ENCODE measurements around a stretch of chr6.

DNA sequence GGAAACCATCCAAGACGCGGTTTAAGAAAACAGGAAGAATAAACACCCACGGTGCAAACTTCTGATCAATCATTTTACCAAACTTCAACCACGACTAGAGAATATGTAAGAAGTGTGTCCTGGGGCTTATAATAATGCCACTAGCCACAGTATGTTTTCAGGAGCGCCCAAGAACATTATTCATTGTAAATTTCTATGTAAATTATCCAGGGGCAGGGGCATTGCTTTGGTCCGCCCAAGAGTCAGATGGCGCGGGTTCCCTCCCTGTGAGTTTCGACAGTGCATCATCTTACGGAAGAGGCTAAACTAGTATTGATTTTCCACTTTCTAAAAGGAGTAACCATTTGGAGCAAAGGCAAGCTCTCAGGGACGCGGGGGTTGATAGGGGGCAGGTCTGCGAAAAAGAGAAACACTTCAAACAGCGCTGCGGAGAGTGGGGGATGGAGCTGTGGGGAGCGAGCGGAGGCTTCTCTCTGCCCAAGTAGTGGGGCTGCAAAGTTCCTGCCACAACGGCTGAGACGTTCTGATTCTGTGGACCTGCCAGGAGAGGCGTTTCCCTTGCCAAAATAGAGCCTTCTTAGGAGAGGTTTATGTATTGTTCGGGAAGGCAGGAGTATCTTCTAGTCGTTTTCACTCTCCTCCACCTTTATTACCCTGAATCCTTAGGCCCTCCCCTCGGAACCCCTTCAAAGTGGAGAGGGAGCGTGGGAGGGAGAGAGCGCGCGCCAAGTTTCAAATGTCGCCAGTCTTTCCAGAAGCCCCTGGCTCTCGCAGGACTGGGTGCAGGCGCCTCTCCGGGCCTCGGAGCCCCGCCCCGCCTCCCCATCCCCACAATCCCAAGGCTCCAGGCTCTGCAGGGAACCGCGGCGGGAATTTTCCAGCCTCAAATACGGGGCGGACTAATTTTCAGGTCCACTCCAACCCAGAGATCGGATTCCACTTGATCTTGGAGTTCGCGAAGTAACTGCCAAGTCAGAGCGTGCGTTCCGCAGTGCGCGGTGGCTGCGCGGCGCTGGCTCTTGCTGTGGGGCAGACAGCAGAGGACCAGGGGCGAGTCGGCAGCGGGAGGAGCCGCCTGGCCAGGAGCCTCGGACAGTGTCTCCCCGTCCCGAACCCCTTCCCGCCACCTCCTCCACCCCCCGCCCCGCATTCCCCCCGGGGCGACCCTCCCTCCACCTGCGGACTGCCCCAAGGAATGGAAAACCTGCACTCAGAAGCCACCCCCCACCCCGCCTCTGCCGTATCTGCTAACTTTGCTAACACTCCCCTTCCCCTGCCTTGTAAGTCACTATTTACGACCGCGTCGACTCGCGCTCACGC lies 10.1 kb upstream of the POU3F2 start:
- RRBS: no CpG with 5 or more reads among the region's 72 CpGs

DNA sequence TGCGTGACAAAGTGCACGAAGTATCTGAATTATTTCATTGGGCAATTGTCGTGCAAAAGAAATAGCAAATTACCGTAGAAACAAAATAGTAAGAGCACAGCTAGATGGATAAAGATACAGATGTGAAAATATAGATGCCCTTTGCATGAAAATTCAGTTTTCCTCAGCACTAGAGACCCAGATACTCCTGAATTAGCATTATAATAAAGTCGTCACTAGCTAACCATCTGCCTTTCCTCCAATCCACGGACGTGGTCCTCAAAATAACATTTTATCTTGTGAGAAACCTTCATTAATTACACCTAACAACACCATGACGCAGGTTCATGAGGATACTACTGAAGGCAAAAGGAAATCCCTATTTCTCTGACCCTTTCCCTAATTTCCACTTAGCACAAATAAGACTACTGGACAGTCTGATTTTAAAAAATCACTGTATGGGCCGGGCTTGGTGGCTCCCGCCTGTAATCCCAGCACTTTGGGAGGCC lies 1.3 kb upstream of the PNISR start:
- RRBS: no CpG with 5 or more reads among the region's 10 CpGs

GRCh38 chr6:100228399-100229332 lies 234.6 kb upstream of the MCHR2 start:
- RRBS: under 1% methylated on average over 11 of the region's 38 CpGs

DNA sequence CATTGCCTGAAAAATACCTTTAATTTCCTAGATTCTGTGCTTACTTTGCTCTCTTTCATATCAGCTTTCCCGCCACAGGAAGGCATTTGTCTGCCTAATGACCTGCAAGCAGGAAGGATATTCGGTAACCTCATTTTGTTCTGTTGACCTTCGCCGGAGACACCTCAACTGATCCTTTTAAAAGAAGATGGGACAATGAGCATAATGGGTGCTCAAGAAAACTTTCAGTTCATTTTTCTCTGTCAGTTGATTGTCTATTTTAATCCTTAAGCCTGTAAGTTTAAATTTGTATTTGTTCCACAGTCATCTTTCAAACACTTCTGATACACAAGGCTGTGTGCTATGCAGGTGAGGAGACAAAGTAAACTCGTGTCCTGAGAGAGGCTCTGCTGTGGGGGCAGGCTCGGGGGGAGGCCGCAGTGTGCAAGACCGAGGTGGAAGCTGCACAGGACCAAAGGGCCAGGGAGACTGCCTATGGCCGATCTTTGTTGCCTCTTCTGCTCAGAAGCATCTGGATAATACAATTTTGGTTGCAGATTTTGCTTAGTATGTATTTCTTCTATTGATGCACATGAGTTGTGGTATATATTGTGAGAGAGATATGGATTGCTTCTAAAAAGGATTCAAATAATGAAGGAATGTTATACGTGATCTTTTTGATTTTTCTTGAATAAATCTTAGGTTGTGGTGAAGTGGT lies 27.5 kb upstream of the SIM1 start:
- RRBS: no CpG with 5 or more reads among the region's 10 CpGs

GRCh38 chr6:103127739-103128166 lies 1732.0 kb downstream of the HACE1 start:
- RRBS: no CpG with 5 or more reads among the region's 5 CpGs

GRCh38 chr6:104936318-104937415 lies 20.2 kb upstream of the LIN28B start:
- RRBS: no CpG with 5 or more reads among the region's 41 CpGs

DNA sequence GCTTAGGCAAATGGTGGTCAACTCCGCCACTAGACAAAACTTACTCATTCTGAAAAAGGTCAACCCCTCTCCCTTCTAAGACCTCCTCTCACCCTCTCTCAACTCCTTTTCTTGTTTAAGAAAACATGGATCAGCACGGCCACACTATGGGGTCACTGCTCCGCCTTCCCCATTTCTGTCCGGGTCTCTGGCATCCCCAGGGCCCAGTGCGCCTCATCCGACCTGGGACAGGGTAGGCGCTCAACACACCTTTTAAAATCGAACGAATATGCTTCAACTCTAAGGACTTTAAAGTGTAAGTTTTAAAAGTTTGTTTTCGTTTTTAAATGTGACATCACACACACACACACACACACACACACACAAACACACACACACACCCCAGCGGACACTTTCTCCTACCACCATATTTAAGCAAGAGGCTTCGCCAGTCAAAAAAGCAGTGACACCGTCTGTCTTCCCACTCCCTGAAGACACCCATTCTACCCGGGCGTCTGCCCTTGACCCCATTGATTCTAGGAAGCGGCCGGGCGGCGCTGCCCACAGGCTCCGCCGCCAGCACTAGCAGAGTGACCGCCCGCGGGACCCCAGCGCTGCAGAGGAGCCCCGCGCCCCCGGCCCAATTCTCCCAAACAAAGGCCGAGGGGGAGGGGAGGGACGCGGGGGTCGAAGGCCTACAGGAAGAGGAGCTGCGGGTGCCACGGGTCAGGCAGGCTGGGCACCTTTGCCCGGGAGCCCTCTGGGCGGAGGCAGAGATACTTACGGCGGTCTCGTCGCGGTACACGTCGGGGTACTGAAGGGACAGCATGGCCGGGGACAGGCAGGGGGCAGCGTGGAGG lies 579 bp downstream of the PREP start:
- RRBS: 2% methylated on average over 18 of the region's 45 CpGs

- RRBS: no CpG with 5 or more reads among the region's 7 CpGs
Observed at GRCh38 chr6:105428067-105428895, 25.4 kb upstream of the PREP start.

DNA sequence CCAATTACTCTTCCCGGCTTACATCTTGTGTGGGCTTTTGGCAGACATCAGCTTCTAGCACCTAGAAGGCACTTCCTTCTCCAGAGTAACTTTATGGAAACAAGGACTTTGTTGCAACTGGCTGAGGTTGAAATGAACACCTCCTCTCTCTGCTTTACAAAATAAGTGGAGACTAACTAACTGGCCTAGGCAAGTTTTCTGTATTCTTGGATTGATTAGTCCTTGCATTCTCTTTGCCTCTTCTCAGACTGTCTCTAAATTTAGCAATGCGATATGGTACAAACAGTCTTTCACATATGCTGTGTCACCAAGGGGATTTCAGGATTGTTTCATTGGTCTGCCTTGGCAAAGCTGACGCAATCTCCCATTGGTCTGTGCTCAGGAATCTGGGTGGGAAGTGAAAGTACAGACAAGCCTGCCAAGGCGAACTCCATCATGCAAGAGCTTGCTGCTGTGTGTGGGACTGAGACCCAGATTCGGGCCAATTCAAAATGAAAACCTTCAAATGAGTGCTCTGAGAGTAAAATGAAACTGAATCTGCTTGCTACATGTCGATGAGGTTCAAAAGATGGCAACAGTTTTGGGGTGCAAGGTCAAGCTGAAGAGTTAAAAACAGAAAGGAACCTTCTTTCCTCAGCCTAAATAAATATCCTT lies 198.6 kb upstream of the PREP start:
- RRBS: no CpG with 5 or more reads among the region's 6 CpGs

DNA sequence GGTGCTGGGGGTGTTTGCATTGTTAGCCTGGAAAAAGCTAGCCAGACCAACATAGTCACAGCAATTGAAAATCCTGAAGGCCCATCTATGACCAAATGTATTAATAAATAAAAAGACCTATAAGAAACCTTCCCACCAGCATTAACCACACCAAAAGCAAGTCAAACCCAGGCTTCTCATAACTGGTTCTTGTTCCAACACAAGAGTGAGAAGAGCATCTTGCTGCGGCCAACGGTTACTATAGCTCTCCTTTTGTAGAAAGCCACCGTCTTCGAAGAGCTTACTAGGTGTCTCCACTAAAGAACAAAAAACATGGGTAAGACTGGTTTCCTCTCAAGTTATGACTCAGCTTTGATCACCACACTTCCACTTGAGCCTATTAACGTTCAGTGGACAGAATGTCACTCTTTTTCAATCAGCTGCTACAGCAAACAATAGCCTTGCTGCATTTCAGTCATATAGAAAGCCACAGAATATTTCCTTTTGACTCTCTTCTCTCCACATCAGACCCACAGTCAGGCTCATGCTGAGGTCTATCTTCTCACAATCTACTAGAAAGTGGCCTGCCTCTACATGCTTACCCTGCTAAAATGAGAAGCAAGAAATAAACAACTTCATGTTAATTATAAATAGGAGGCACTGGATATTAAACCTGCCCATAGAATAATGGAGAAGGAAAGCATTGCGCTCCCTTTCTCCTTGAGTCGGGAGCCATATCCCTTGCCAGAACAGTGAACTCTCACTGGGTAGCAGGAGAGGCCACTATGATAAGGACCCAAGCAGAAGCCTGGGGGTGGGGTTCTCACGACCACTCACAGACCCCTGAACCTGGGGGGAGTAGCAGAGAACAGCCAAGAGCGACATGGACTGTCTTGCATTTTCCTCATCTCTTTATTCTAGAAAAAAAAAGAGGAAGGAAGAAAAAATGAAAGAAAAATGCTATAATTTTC lies 243.6 kb upstream of the PREP start:
- RRBS: no CpG with 5 or more reads among the region's 9 CpGs

DNA sequence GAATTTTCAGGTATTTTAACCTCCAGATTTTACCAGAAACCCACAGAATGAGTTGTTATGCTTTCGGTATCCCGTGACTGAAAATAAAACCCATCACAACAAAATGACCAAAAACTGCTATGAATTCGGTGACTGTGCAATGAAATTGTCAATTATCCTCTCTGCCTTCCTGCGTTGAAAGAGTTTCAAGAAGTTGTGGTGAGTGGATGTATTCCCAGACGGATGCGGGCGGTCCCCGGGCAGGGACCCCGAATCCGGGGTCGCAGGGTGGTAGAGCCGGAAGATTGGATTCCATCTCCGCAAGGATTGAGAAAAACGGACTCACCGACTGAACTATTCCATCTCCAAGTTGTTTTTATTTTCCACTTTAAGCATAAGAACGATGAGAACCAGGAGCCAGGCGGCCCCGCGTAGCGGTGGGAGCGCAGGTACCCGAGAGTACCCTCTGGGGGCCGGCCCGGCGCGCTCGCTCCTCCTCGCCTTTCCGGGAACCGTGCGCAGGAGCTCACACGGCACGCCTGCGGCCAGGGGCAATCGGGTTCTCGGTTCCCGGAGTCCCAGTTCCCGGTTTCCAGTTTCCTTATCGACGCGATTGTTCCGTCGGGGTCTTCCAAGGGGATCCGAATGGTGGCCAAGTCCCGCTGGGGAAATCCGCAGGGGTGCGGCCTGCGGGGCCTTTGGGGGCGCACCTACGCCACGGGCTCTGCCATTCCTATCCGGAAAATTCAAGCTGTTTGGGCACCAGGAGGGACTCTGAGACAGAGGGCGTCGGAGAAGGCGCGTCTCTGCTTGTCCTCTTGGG lies 104.9 kb upstream of the PRDM1 start:
- RRBS: 12% methylated on average over 9 of the region's 56 CpGs

- RRBS: under 1% methylated on average over 8 of the region's 35 CpGs
Observed at GRCh38 chr6:105992390-105993259, 93.5 kb upstream of the PRDM1 start.

DNA sequence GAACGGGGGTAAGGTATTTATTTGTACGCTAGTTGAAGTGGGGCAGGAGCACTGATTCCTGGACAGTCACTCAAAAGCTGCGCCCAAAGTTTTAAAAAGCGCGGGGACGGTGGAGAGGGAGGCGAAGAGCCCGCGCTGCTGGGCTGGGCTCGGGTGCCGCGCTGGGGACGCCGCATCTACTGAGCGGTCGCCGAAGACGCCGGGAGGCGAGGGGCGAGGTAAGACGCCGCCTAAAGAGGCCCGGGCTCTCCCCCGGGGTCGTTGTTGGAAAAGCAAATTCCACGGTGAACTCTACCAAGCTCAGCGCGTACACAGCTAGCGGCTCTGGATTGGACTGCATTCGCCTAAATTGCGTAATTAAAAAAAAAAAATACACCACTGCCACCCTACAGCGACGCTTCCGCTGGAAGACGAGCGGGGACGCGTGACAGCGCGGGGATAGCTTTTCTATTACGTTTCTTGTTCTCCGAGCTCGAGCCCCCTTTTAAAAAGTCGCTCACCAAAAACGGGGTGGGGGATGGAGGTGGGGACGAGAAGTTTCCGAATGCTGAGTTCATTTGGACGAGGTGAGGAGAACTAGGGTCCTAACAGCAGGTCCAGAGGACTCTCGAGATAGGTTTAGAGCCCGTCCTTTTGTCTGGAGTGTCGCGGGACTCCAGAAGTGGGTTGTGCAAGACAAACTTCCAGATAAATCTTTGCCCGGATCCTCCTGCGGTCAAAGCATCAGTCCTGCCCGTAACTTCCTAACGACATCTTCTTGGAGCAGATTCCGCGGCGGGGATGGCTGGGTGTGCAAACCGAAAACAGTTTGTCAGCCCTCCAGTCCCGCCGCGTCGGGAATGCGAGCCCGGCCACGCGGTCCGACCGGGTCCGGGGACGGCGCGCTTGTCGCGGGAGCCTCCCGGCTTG lies 91.9 kb upstream of the PRDM1 start:
- RRBS: 35% methylated on average over 4 of the region's 78 CpGs

- RRBS: no CpG with 5 or more reads among the region's 12 CpGs
Observed at GRCh38 chr6:106099102-106099721, 13.1 kb downstream of the PRDM1 start.

DNA sequence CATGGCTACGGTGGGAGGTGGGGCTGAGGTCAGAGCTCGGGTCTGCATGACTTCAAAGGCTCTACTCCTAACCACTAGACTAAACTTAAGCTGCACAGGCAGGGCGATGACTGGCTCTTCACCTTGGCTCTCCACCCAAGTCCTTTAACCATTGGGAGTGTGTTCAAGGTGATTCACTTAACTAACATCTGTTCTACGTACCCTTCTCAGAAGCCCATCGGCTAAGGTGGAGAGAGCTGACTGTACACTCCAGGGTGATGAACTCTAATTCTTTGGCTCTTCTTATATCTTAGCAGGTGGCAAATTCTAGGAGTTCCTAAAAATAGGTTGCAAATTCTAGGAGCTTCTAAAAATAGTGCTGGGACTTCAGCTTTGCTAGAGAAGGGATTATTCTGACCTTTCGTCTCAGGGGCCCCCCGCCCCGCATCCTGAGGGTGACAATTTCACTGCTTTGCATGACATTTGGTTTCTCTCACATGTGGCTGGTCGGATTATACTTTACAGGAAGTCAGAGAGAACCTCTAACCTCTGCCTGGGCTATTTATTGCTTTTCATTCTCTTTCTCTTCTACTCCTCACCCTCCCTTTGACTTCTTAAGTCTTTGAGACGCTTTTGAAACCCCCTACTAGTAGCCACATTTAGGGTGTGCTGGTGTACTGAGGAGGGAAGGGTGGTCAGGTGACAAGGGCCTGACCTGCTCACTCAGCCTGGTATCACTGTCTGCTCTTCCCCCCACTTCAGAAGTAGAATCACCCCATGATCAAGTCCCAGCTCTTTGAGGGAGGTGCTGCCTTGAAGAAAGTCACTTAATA lies 55.5 kb downstream of the PRDM1 start:
- RRBS: no CpG with 5 or more reads among the region's 10 CpGs

GRCh38 chr6:106184683-106184996 lies 98.5 kb downstream of the PRDM1 start:
- RRBS: no CpG with 5 or more reads among the region's 2 CpGs

GRCh38 chr6:106458221-106458592 lies 97.7 kb downstream of the CRYBG1 start:
- RRBS: no CpG with 5 or more reads among the region's 1 CpG

GRCh38 chr6:106496651-106497155 lies 132.6 kb downstream of the RTN4IP1 start:
- RRBS: no CpG with 5 or more reads among the region's 7 CpGs

DNA sequence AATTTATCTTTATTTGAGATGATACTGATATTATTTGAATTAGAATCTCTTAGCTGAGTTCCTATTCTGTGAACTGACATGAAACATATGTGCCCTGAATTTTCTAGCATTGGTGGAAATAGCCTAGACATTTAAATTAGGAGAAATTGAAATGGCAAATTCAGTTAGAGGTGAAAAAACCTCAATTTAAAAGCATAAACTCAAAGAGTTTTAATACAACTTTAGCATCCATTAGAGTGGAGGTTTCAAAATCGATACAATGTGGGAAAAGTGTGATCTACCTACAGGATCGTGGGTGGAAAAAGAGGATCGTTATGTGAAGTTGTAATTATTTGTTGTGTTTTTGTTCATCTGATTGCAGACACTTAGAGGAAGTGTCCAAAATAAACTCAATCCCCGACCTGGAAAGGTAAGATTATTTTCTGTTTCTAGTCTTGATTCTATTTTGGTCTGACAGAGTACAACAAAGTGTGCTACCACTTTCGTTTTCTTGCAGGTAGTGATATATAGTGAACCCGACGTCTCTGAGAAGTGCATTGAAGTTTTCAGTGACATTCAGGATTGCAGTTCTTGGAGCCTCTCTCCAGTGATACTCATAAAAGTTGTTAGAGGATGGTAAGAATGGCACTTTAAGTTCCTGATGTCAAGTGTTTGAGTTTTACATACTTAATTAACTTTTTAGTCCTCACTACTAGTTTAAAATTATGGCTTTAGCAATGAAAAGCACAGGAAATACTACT lies 104.4 kb downstream of the RTN4IP1 start:
- RRBS: no CpG with 5 or more reads among the region's 7 CpGs